Ishikawa (cell line): ENCODE results near the gene SOD2.

- RRBS: no CpG with 5 or more reads among the region's 17 CpGs
Observed at GRCh38 chr6:158039441-158040167, 57.9 kb downstream of the SYNJ2 start.

DNA sequence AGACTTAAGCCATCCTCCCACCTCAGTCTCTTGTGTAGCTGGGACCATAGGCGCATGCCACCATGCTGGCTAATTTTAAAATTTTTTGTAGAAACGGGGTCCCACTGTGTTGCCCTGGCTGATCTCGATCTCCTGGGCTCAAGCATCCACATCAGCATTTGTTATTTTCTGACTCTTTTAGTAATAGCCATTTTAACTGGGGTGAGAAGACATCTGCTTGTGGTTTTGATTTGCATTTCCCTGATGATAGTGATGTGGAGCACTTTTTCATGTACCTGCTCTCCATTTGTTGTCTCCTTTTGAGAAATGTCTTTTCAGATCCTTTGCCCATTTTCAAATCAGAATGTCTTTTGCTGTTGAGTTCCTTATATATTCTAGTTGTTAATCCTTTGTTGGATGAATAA, 22.2 kb upstream of the TULP4 start:
- RRBS: no CpG with 5 or more reads among the region's 3 CpGs

- RRBS: no CpG with 5 or more reads among the region's 13 CpGs
Observed at GRCh38 chr6:158474854-158475759, 84.8 kb upstream of the TMEM181 start.

DNA sequence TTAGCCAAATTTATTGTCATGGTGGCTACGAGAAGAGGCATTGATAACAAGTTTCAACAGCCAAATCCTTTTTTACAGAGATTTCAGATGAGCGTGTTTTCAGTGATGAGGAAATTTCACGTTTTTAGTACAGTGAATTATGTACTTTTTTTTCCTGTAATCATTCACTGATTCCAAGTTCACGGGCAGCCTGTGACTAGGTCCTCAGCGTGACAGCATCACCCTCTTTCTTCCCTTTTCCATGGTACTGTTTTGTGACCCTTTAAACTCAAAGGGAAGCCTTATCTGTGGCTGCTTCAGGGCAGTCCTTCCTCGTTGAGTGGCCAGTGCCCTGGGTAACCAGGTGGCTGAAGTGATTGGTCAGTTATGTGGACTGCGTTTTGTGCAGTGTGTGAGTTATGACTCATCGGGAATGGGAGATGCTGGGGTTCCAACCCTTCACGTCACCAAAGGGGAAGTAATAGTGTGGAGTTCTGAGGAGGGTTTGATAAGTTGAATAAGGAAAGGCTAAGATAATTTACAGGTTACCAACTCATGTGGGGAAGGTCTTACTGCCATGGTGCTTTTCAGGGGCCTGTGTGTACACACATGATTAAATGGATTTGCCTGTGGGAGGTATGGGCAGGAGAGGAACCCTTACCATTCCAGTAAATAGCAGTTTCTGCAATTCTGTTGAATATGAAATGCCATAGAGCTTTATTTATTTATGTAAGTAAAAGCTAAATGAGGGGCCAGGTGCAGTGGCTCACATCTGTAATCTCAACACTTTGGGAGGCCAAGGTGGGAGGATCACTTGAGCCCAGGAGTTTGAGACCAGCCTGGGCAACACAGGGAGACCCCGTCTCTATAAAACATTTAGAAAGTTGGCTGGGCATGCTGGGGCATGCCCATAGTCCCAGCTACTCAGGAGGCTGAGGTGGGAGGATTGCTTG, 12.2 kb downstream of the DYNLT1 start:
- RRBS: no CpG with 5 or more reads among the region's 10 CpGs

DNA sequence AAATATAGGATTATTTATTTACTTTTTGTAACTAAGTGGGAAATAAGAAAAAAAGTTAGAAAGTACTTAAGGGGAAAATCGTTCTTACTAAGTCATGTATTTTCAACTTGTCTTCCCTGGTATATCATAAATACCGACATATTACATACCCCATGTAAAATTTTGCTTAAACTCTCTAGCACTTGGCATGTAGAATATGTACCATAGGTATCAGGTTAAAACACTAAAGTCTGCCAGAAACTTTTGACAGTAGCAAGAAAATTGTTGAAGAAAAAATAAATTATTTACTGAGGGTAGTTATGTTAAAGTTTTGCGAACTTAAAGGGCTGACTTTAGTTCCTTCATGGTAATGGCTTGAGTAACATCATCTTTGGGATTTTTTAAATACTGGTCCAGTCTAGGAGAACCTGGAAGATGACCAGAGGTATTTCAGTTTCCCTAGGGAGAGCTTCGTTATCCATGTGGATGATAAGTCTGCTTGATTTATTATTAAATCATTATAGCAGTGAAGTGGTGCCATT, 10.4 kb downstream of the DYNLT1 start:
- RRBS: no CpG with 5 or more reads among the region's 4 CpGs

DNA sequence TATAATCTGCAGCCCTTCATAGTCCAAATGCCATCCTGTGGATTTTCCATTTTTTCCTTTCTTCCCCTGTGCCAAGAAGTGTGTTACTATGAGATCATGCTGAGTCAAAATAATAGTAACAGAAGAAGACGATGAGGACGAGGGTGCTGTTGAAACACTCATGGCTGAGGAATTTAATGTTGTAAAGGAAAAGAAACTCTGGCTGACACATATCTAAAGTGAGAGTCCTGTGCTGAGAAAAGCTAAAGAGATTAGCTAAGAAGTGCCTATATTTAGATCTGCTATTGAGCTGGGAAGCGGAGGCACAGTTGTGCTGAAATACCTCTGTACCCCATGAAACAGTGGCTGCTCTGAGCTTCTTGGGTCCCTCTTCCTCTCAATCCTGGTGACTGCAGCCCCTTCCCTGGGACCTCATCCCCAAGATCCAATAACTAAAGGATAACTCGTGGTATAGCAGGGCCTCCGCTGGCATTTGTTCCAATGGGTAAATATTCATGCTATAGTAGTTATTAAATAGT, 1.1 kb upstream of the SYTL3 start:
- RRBS: no CpG with 5 or more reads among the region's 5 CpGs

DNA sequence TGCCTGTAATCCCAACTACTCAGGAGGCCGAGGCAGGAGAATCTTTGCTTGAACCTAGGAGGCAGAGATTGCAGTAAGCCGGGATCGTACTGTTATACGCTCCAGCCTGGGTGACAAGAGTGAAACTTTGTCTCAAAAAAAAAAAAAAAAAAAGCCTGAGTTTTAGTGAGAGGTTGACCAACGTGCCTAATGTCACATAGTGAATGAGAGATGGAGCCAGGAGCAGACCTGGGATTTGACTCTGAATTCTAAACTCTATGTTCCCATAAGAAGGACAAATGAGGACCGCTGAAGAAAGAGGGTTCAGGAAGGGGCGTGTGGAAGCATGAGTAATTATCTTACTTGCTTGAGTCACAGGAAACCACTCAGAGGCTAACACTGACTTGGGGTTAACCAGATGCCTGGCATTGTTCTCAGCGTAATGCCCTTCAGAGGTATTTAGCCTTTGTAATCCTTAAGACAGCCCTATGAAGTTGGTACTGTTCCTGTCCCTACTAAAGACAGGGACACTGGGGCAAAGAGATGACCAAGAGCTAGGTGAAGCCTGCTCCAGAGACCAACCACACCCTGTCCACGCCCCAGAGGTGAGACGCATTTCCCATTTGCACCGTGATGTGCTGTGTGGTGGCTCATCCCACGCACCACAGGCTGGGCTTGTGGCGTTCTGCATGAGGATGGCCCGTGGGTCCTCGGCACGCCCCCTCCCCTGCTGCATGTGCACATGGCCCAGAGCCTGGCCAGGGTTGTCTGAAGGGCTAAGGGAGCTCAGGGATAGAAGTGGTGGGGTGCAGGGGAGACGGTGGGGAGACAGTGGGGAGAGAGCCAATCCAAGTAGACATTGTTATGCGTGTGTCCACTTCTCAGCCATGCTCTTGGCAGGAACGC, 70.7 kb downstream of the SYTL3 start:
- RRBS: no CpG with 5 or more reads among the region's 19 CpGs

GRCh38 chr6:158786756-158787360, 32.3 kb downstream of the EZR start:
- RRBS: no CpG with 5 or more reads among the region's 6 CpGs

- RRBS: no CpG with 5 or more reads among the region's 11 CpGs
Observed at GRCh38 chr6:158789190-158789905, 29.8 kb downstream of the EZR start.

- RRBS: no CpG with 5 or more reads among the region's 8 CpGs
Observed at GRCh38 chr6:158800981-158801361, 18.2 kb downstream of the EZR start.

DNA sequence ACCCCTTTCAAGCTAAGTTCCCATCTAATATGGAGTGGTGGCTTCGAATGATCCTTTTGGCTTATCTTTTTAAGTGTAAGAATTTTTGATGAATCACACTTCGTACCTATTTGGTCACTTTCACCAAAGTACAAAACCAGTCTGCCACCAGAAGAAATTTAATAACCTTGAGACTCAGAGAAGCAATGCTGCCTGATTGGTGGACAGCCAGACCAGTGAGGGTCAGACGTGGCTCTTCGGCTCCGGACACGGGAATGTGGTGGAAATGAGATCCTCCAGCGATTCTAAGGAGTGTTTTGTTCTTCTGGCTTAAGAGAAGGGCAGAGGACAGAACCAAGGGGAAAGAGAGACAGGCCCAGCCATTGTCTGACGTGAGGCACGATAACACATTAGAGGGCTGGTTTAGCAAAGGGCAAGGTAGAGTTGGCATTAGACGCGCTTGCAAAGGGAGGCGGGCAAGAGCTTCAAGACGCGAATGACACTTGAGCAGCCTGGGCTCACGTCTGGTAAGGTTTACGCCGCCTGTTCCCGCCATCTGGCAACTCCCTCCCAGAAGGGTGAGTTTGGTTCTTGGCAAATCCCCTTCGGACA, 49.9 kb upstream of the EZR start:
- RRBS: no CpG with 5 or more reads among the region's 19 CpGs

GRCh38 chr6:158897217-158897688, 78.1 kb upstream of the EZR start:
- RRBS: no CpG with 5 or more reads among the region's 5 CpGs

DNA sequence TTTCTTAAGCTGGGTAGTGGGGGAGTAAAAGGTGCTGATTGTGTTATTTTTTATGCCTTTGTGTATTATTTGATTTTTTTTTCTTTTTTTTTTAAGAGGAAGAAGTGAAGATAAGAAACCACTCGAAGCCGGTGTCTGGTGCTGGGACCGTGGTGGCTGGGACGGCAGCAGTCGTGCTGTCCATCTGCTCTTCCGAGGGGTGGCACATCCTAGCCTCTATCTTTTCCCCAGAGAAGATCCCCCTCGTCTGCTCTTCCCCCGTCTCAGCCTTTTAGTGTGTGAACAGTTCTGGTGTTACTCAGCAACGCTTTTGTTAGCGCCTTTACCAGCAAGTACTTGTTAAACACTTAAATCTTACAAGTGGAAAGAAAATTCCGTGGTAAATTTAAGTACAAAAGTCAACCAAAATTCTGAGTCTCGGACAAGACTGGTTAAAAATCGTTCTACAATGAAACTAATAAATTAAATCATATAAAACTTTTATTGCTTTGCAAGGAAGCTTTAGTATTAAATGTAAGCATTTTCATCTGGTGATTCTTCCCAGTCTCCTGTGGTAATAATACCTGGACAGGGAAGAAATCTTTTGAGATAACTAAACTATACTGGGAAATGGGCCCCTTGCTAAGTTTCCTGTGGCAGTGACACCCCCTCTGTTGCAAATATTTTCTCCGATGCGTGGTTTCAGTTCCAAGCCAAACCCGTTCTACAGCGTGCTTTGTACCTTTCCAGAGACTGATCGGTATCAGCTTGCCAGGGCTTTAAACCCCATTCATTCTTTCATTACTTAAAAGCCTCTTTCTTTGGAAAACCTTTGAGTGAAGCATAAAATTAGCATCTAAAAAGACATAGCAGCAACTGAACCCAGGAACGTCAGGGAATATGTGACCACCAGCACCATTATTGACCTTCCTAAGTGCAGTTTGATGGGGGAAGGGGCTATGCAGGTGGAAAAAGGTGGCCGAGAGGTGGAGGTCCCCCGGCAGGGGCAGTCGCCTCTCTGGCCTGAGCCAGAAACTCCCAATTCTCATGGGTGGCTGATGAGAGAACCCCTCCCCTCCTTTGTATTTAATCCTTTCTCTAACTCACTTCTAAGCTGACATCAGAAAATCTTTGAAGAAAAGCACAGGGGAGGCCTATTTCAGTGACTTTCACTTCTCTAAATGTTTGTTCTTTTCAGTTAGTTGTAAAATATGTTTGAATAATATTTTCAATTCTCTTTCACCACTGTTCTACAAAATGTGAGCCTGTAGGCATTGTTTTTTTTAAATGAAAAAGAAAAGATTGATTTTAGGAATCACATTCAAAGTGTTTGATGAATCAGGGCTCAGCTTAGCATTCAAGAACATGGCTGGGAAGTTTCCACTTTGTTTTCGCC, 89.6 kb downstream of the RSPH3 start:
- RRBS: 80% methylated on average over 2 of the region's 23 CpGs

DNA sequence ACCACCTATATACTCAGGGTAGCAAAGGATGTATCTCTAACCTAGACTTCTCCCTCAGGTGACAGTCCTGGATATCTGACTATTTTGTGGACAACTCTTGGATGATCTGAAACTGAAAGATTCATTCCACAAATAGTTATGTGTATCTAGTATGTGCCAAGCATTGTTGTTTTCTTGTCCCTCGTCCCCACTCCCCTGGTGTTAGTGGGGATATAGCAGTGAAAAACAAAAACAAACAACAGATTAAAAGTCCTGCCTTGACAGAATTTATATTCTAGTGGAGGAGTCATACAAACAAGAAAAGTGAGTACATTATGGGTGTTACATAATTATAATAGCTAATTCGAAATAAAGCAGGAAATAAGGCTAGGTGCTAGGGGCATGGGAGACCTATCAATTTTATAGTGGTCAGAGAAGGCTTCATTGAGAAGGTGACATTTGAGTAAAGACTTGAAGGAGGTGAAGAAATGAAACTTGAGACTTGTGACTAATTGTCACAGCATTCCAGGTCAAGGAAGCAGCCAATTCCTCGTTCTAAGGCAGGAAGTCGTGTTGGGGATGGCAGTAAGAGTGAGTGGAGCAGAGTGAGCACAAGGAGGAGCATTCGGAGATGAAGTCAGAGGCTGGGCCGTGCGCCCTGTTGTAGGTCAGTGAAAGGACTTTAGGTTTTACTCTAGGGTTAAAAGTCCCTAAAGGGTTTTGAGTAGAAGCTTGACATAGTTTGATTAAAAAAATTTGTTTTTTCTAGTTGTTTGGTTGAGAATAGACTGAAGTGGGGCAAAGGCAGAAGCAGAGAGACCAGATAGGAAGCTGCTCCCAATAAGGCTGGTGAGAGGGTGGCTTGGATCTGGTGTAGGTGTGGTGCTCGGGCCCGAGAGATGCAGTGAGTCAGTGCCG, 2.3 kb upstream of the RSPH3 start:
- RRBS: no CpG with 5 or more reads among the region's 10 CpGs

GRCh38 chr6:159038804-159039563, 5.8 kb downstream of the TAGAP start:
- RRBS: no CpG with 5 or more reads among the region's 5 CpGs

DNA sequence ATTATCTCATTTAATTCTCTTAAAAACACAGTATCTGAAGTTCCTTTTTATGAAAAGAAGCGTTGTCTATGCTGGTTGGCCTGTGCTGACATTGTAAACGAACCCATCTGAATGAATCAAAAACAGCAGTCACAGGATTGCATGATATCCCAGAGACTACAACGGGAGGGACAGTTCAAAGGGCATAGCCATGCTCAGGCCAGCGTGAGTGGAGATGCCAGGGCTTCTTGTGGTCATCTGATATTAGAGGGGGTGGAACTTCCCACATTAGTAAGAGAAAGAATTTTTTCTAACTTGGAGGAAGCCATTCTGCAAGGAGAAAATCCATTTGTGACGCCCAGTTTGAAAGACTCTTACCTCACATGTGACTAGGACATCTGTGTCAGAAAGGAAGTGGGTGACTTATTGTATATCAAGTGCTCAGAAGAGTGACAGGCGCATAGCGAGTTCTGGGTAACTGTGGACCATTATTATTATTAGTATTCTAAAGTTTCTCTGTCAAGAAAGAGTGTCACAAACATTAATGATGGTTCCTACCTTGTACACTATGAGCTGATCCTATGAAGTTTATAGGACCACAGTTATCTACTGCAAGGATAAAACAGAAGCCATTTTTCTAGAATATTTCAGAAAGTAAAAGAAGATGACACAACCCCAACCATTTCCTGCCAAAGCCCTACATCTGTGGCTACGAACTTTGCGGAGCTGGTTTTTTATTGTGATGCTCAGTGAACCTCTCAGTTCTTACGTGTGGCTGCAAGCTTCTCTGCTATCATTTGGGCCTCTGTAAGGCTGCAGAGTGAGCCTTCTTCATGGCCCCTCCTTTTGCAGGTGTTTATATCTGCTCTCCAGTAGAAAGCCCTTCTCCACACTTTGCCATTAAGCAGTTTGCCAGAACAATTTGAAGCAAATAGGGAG, 17.5 kb upstream of the TAGAP start:
- RRBS: no CpG with 5 or more reads among the region's 10 CpGs

GRCh38 chr6:159074298-159074774, 29.5 kb upstream of the TAGAP start:
- RRBS: no CpG with 5 or more reads among the region's 3 CpGs

DNA sequence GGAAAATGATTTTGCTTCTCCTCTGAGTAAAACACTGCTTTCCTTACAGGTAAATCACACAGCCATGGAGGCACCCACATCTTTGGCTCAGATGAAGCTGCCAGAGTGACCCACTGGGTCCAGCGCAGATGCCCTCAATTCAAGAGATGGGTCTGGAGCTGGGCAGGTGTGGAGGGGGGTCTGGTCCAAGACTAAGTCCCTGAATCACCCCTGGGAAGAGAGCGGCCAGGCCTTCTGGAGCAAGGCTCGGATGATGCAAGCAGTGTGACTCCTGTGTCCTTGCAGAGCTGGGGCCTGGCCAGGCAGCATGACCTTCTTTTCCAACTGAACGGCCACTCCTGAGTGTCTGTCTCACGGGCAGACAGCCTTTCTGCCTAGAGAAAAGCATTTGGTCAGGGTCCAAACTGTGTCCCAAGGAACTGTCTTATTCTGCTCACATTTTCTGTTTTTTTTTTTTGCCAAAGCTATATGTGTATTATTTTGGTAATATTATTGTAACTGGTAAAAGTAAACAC, 42.6 kb upstream of the FNDC1 start:
- RRBS: no CpG with 5 or more reads among the region's 5 CpGs

DNA sequence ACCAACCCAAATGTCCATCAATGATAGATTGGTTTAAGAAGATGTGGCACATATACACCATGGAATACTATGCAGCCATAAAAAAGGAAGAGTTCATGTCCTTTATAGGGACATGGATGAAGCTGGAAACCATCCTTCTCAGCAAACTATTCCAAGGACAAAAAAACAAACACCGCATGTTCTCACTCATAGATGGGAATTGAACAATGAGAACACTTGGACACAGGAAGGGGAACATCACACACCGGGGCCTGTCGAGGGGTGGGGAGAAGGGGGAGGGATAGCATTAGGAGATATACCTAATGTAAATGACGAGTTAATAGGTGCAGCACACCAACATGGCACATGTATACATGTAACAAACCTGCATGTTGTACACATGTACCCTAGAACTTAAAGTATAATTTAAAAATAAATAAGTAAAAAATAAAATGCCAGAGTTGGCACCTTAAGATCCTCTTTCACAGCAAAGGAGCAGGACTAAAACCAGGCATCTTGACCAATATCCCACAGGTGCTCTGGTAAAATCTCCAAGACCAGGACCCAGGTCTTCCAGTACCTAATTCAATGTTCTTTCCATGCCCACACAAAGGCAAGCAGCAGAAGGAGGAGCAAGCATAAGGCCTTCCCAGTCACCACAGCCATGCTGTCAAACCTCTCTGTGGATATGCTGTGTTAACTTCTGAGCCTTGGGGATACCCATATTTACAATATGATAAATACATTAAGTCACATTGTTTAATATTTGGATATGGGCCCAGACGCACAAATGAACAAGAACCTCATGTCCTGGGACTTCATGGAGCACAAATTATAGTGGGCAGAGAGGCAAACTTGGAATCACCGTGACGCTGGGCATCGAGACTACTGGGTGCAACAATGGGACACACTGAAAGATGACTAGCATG, 16.4 kb downstream of the SOD2 start:
- RRBS: no CpG with 5 or more reads among the region's 8 CpGs

GRCh38 chr6:159693127-159693778, at the start of gene SOD2:
Gene SOD2, minus strand, starts transcription at chr6:159693241.
- RRBS: 1% methylated on average over 15 of the region's 69 CpGs